Hair follicular keratinocyte (primary cell): ENCODE data around the gene ECHDC1.

GRCh38 chr6:125884894-125885352, 71.6 kb upstream of the HINT3 start:
- RAMPAGE, long total RNA: no peak

GRCh38 chr6:126050985-126051740, 64.8 kb downstream of the TRMT11 start:
- RAMPAGE, long total RNA: no peak

- RAMPAGE, long total RNA: no peak
Measured at GRCh38 chr6:126054203-126055131, 68.1 kb downstream of the TRMT11 start.

DNA sequence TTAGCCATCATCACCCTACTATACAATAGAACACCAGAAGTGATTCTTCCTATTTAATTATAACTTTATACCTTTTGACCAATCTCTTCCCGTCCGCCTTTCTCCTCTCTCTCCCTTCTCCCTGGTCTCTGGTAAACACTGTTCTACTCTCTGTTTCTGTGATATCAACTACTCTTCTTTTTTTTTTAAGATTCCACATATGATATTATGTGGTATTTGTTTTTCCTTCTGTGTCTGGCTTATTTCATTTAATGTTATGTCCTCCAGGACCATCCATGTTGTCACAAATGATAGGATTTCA, 19.9 kb upstream of the CENPW start:
- RAMPAGE, long total RNA: no peak

- RAMPAGE, long total RNA: no peak
Measured at GRCh38 chr6:127342941-127343724, at the start of gene ECHDC1. Gene ECHDC1, minus strand, starts transcription at chr6:127343609.

GRCh38 chr6:127922054-127922405, 21.2 kb upstream of the THEMIS start:
- RAMPAGE, long total RNA: no peak

GRCh38 chr6:128124428-128124994, 223.7 kb upstream of the THEMIS start:
- RAMPAGE, long total RNA: no peak

DNA sequence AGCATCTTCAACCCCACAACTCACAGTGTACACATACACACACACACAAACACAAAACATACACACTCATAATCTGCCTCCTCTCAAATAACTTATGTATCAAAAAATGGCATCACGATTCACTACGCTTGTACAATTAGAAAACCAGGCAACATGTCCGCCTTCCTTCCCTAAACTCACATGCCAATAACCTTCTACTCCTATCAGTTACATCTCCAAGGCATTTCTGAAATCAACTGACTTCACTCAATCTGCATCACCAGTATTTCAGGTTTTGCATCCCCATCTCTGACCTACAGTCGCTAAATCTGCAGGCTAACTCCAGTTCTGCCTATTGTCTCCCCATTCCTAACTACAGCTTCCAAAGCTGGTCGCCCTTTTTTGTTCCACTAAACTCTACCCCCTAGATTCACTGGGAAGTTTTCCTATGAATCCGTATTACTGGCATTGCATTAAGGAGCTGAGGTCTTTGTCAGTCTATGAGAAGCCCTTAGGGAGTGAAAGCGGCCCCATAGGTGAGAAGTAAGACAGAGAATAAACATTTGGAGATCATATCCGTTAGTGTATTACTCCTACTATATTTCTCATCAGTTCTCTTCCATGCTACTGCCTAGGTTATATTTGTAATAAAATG, 217.4 kb downstream of the PTPRK start:
- RAMPAGE, long total RNA: no peak

GRCh38 chr6:128313870-128314918, 206.2 kb downstream of the PTPRK start:
- RAMPAGE, long total RNA: no peak

- RAMPAGE, long total RNA: no peak
Measured at GRCh38 chr6:128498101-128498691, 22.2 kb downstream of the PTPRK start.

DNA sequence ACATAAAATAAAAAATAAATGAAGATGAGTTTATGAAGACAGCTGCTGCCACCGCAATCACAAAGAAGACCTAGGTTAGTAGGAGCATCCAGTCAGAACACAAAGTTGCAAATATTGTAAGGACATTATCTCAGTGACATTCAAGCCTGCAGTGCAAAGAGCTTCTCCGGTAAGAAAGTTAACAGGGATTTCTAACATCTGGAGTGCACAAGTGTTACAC, 15.0 kb downstream of the PTPRK start:
- RAMPAGE, long total RNA: no peak

- RAMPAGE, long total RNA: no peak
Measured at GRCh38 chr6:128505679-128505946, 14.8 kb downstream of the PTPRK start.

GRCh38 chr6:128912578-128913084, 29.7 kb downstream of the LAMA2 start:
- RAMPAGE, long total RNA: no peak

DNA sequence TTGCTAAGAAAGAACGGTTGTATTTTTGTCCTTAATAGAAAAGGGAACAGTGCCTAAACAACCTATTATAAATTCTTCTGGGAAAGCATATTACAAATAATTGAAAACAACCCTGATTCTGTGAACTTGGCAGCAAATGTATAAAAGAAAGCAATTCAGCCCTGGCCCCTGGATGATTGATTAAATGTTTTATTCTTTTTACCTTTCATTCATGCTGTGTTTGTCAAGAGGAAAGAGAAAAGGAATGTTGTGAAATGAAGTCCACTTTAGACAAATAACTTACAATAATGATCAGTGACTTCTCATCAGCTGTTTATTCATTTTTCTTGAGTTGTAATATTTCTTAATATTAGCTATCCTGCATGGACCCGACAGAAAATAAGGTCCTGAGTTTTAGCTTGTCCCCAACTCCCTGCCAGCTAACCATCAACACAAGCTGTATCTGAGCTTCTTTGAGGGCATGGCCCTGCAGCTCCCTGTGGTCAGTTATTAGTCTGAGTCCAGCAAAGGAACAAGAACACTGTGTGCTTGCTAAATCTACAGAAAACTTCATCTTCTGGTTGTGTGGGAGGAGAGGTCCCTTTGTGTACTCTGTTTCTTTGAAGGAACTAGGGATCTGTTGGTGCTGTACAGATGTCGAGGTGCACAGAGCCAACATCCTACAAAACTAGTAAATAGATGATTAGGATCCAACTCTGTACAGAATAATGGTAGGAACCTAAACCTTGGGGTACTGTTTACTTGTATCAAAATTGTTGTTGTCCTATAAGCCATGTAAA, 248.3 kb downstream of the LAMA2 start:
- RAMPAGE, long total RNA: no peak

GRCh38 chr6:129638324-129638690, 71.7 kb downstream of the ARHGAP18 start:
- RAMPAGE, long total RNA: no peak

DNA sequence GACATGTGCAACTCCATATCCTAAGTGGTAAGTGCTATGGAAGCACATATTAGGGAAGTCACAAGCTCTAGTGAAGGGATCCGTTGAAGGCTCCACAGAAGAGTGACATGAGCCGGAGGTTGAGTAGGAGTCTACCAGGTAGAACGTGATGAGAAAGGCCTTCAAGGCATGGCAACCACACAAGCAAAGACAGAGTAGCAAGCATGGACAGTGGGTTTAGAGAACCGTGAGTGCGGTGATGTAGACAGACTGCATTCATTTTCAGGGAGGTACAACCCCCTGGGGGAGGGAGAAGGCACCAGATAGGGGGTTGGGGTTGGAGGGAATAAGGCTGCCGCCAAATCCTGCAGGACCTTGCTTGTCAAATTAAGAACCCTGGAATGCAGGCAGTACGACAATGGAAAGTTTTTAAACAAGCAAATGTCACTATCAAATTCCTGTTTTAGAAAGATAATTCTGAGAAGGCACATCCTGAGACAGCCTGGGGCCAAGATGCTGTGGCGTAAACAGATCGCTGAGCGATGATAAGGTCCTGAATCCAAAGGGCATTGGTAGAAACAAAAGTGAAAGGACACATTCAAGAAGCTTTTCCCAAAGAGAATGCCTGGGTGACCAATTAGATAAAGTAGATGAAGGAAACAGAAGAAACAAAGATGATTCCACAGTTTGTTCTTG, 50.1 kb downstream of the ARHGAP18 start:
- RAMPAGE, long total RNA: no peak

GRCh38 chr6:129744687-129745060, 34.7 kb upstream of the ARHGAP18 start:
- RAMPAGE, long total RNA: no peak

DNA sequence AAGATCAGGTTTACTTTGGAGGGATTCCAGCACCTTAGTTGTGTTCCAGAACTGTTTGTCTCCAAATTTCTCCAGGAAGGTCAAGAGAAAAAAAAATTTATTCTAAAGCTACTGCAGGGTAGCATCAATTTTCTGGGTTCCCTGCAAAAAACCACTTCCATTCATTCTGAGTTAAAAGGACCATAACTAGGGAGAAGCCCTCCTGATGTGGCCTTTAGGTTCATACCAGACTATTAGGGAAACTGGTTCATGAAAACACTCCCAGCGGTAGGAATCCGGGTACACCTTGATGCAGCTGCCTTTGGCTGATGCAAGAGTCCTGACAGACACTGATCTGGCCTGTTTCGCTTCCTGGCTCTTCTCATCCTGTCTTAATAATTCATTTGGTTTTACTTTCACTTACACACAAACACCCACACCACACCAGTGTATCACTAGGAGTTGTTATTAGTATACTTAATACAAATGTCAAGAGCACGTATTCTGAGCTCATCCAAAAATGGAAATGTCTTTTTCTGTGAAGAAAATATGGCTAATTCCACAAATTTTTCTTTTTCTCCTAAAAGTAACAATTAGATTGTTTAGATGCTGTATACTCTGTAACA, 38.3 kb upstream of the ARHGAP18 start:
- RAMPAGE, long total RNA: no peak

GRCh38 chr6:129749538-129750208, 39.7 kb upstream of the ARHGAP18 start:
- RAMPAGE, long total RNA: no peak

GRCh38 chr6:129775083-129775482, 65.1 kb upstream of the ARHGAP18 start:
- RAMPAGE, long total RNA: no peak